ENCODE measurements around a stretch of chr21.

DNA sequence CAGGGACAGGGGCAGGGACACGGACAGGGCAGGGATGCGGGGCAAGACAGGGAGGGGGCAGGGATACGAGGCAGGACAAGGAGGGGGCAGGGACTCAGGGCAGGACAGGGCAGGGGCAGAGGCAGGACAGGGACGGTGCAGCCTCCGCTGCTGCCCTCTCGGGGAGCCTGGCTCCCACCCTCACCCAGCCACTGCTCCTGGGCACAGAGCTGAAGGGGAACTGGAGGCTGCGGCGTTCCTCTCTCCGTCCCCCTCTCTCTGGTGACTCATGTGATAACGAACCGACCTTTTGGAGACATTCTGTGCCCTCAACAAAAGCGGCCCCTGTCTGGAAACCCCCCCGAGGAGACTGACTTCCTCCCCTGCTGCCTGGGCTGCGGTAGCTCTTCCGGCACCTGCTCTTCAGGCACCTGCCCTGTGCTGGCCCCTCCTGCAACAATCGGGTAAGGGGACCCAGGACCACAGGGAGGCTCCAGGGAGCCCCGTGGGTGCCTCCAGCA lies 5419.7 kb upstream of the TPTE start:
- RRBS = no CpG with 5 or more reads among the region's 17 CpGs

DNA sequence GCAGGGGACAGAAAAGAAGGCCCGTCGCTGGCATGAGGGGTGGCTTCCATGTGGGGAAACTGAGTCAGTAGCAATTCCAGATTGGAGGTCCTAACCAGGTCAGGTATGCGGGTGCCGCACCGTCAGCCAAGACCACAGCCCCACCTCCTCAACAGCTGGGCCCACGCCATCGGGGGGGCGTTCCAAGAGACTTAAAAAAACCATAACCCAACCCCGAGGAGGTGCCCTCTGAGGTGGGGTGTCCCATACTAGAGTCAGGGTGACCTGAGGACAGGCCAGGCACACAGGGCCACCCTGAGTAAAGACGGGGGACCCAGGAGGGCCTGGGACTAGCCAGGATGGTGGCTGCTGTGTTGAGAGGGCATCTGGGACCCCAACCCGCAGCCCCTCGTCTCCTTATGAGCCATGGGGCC lies 5416.8 kb upstream of the TPTE start:
- RRBS = no CpG with 5 or more reads among the region's 12 CpGs

DNA sequence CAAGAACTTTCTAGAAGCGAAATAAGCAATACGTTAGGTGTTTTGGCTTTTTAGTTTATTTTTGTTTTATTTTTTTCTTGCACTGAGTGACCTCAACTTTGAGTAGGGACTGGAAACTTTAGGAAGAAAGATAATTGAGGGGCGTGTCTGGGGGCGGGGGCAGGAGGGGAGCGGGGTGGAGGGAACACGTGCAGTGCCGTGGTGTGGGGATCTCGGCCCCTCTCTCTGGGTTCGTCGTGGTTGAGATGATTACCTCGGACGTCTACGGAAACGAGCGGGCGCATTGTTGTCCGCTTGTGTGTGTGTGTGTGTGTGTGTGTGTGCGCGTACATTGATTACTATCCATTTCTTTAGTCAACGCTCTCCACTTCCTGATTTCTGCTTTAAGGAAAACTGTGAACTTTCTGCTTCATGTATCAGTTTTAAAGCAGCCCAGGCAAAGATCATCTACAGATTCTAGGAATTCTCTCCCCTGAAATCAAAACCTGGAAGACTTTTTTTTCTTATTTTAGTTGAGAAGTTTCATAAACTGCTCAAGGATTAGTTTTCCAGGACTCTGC lies 4399.7 kb upstream of the TPTE start:
- RRBS = no CpG with 5 or more reads among the region's 20 CpGs

- RRBS = no CpG with 5 or more reads among the region's 10 CpGs
Measured at GRCh38 chr21:7753377-7753719, 2768.0 kb upstream of the TPTE start.

DNA sequence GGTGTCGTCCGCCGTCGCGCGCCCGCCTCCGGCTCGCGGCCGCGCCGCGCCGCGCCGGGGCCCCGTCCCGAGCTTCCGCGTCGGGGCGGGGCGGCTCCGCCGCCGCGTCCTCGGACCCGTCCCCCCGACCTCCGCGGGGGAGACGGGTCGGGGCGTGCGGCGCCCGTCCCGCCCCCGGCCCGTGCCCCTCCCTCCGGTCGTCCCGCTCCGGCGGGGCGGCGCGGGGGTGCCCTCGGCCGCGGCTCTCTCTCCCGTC lies 2124.9 kb upstream of the TPTE start:
- RRBS = no CpG with 5 or more reads among the region's 54 CpGs

- RRBS = no CpG with 5 or more reads among the region's 54 CpGs
Measured at GRCh38 chr21:14063653-14064207, 147.0 kb downstream of the LIPI start.

GRCh38 chr21:14121706-14122098 lies 89.1 kb downstream of the LIPI start:
- RRBS = no CpG with 5 or more reads among the region's 5 CpGs

DNA sequence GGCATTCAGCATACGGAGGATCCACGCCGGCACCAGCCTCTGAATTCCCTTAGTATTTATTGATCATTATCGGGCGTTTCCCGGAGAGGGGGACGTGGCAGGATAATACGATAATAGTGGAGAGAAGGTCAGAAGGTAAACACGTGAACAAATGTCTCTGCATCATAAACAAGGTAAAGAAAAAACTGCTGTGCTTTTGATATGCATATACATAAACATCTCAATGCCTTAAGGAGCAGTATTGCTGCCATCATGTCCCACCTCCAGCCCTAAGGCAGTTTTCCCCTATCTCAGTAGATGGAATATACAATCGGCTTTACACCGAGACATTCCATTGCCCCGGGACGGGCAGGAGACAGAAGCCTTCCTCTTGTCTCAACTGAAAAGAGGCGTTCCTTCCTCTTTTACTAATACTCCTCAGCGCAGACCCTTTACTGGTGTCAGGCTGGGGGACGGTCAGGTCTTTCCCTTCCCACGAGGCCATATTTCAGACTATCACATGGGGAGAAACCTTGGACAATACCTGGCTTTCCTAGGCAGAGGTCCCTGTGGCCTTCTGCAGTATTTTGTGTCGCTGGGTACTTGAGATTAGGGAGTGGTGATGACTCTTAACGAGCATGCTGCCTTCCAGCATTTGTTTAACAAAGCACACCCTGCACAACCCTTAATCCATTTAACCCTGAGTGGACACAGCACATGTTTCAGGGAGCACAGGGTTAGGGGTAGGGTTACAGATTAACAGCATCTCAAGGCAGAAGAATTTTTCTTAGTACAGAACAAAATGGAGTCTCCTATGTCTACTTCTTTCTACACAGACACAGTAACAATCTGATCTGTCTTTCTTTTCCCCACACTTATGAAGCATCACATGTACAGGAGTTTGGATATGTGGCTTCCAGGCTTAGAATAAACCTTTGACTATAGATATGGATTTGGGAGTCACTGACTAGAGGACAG lies 65.4 kb downstream of the RBM11 start:
- RRBS = no CpG with 5 or more reads among the region's 19 CpGs

DNA sequence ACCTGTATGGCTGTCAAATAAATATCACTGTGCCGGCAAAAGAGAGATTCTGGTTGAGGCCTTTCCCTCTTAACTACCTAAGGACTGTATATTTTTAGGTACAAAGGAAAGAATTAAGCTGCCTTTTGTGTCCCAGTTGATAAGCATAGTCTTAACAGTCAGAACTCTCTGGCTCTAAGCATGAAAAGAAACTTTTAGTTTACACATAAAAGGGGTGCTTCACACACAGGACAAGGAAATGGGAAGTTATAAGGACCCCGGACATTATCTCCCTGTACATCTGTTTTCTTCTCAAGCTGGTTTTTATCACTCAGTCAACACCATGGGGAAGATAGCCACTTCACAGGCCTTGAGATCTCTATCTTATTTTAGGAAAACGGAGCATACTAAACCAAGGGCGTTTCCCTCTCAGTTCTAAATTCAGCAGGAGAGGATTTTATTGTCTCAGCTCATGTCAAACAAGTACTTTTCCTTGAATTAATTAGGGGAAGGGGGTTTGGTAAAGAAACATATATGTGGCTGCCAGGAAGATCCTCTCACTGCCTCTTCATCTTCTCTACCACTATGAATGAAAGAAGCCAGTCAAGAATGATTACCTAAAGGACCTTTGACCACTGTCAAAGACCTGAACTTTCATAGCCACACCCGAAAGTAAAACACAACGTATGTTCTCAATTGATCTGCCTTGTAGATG lies 71.4 kb upstream of the HSPA13 start:
- RRBS = no CpG with 5 or more reads among the region's 6 CpGs

DNA sequence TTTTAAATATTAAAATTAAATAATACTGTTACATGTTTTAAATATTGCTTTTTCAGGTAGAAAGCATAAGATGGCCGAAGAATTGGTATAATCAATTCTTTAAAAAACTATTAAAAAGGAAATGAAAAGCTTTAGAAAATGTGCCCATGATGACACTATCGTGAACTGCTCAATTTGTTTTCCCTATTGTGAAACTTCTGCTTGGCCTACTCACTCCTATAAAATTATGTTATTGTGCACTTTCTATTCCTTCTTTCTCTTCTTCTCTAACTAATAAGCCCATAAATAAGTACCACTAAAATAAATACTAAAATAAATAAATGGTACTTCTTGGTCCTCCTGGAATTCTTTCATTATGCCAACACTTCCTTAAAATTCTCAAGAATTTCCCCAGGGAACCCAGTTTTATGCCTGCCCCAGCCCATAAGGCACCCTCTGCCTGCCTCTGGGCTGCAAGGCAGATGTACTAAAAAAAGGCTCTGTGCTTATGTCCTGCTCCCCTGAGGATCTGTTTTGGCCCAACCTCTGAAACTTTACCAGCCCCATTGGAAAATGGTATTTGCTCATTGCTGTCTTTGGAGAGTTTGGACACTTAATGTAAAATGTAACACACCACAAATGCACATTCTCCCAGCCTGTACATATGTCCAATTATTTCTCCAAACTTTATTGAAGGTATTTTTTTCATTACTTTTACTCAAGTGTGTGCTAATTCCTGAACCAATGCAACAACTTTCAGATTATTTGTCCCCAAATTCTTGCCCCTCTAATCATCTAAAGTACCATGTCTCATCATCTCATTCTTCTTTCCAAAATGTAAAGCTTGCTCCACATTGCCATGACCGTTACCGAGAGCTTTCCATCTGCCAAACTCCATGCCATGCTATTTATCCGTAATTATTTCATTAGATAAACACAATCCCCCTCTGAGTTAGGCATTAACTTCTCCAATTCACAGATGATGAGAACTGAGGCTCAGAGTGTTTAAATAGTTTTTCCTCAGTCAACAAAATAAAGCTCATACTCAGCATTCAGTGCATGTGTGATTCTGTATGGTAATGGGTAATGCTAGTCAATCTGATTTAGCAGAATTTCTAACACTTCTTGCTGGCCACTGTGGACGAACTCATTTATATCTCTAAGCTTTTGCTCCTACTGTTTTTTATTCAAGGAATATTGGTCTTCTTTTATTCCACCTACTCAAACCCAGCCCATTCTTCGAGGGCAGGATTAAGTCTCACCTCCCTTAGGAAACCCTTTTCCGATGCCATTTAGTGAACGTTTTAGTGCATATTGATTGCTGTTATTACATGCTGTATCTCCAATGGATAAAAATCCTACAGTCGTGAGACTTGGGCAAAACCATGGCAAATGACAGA lies 17.6 kb downstream of the SAMSN1 start:
- RRBS = no CpG with 5 or more reads among the region's 10 CpGs

GRCh38 chr21:14541658-14542395 lies 4.3 kb downstream of the SAMSN1 start:
- RRBS = no CpG with 5 or more reads among the region's 9 CpGs

DNA sequence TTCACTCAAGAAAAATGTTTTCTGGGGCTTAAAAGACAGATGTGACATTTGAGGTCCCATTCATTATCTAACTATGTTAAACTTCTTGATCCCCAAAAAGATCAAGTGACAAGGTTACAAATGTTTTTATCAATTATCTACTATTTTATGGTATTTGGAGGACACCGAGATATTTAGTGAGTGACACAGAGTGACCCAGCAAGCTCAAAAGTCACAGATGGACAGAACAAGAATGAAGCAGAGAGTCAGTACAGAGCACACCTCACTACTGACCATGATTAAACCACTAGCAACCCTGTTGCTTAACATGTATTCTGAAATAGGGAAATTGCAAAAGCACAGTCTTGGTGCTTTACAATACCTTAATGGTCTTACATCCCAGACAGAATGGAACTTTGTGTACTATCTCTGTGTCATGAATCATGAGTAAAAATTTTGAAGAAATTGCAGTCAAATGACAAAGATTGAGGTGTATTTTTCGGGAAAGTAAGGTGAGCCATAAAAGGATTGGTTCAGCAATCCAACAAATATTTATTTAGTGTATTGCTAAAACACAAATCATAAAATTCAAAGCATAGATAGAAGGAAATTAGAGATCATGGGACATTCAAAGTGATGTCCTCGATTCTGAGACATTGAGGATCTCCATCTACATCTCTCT lies 2.6 kb upstream of the SAMSN1 start:
- RRBS = no CpG with 5 or more reads among the region's 3 CpGs

DNA sequence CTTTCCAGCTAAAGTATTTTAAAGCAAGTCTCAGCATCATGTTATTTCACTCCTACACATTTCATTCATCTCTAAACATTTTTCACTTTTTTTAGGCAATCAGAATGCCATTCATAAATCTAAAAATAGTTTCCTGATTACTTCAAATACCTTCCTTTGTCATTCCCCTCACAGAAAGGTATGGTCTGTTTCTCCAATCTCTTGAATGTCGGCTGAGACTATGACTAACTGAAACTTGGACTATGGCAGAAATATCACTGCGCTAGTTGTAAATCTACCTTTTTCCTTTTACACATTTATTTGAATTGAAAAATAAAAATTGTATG lies 116.5 kb upstream of the SAMSN1 start:
- RRBS = no CpG with 5 or more reads among the region's 2 CpGs

DNA sequence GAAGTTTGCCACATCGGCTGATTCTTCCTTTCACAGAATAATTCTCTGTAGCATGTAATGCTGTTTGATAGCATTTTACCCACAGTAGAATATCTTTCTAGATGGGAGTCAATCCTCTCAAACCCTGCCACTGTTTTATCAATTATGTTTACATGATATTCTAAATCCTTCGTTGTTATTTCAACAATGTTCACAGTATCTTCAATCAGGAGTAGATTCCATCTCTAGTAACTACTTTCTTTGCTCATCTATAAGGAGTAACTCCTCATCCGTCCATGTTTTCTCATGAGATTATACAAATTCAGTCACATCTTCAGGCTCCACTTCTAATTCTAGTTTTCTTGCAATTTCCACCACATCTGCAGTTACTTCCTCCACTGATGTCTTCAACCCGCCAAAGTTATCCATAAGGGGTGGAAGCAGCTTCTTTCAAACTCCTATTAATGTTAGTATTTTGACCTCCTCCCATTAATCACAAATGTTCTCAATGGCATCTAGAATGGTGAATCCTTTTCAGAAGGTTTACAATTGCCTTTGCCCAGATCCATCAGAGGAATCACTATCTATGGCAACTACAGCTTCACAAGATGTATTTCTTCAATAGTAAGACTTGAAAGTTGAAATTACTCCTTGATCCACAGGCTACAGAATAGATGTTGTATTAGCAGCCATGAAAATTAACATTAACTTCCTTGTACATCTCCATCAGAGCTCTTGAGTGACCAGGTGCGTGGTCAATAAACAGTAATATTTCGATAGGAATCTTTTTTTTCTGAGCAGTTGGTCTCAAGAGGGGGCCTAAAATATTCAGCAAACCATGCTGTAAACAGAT lies 19.0 kb downstream of the NRIP1 start:
- RRBS = no CpG with 5 or more reads among the region's 6 CpGs

GRCh38 chr21:15055570-15055926 lies 9.3 kb downstream of the NRIP1 start:
- RRBS = no CpG with 5 or more reads among the region's 3 CpGs

DNA sequence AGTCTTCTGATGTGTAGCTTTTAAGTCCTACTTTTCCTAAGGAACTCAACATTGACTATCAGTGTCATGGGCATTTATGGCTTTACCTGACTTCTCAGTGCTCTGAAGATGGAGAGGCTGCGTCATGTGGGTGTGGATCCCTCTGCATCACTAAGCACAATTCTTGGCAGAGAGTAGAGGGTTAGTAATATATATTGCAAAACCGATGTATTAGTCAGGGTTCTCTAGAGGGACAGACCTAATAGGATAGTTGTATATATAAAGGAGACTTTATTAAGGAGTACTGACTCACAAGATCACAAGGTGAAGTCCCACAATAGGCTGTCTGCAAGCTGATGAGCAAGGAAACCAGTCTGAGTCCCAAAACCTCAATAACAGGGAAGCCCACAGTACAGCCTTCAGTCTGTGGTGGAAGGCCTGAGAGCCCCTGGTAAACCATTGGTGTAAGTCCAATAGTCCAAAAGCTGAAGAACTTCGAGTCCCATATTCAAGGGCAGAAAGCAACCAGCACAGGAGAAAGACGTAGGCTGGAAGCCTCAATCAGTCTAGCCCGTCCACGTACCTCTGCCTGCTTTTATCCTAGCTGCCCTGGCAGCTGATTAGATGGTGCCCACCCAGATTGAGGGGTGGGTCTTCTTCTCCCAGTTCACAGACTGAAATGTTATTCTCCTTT lies 159.7 kb upstream of the NRIP1 start:
- RRBS = no CpG with 5 or more reads among the region's 6 CpGs

GRCh38 chr21:15706595-15707089 lies 23.1 kb upstream of the USP25 start:
- RRBS = no CpG with 5 or more reads among the region's 3 CpGs

DNA sequence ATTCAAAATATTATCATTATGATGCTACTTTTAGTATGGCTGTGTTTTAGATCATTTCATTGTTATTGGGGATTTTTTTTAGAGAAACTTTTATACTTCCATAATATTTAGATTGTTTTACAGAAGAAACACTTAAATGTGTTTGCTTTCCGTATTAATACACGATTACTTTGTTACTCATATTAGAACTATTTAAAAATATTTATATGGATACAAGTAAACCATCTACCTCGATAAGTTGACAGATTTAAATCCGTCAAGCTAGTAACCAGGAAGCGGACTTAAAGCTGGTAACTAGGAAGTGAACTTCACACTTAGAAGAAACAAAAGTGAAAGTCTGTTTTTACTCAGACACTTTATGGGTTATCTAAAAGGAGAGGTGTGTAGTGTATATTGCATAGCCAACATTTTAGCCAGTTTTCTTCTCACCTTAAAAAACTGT lies 2.4 kb downstream of the USP25 start:
- RRBS = no CpG with 5 or more reads among the region's 5 CpGs

GRCh38 chr21:15833242-15833856 lies 103.6 kb downstream of the USP25 start:
- RRBS = no CpG with 5 or more reads among the region's 3 CpGs